ENCODE data around the gene GPR34.

GRCh38 chrX:40262717-40263693 lies 165.2 kb upstream of the BCOR start:
- PRO-cap, 2 experiments = no peak in any of the 2 experiments

GRCh38 chrX:40543942-40544385 lies 36.8 kb upstream of the ATP6AP2 start:
- PRO-cap, 2 experiments = no peak in any of the 2 experiments

DNA sequence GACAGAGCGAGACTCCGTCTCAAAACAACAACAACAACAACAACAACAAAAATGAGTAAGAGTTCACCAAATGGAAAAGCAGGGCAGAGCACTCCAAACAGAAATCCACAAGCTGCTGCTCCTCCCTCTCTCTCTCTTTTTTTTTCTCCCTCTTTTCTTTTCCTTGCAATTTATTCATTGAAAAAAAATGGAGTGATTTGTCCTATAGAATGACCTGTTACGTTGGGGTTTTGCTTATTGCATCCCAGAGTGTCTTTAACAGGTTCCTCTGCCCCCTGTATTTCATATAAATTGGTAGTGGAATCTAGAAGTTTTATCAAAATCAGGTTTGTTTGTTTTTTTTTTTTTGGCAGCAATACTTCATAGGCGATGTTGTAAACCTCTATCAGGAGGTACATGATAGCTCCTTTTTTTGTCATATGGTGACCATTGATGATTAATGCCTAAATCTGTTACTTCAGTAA lies 64.9 kb upstream of the USP9X start:
- PRO-cap, 2 experiments = no peak in any of the 2 experiments

DNA sequence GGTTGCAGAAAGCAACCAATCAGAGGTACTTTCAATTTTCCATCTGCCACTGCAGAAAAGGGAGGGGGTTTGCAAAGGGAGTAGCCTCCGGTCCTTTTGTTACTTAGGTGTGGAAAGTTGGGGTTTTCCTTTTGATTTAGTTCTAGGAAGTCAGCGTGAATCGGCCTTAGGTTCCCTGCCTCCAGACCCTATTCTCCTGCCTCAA lies 51.7 kb upstream of the USP9X start:
- PRO-cap, 2 experiments = no peak in any of the 2 experiments

DNA sequence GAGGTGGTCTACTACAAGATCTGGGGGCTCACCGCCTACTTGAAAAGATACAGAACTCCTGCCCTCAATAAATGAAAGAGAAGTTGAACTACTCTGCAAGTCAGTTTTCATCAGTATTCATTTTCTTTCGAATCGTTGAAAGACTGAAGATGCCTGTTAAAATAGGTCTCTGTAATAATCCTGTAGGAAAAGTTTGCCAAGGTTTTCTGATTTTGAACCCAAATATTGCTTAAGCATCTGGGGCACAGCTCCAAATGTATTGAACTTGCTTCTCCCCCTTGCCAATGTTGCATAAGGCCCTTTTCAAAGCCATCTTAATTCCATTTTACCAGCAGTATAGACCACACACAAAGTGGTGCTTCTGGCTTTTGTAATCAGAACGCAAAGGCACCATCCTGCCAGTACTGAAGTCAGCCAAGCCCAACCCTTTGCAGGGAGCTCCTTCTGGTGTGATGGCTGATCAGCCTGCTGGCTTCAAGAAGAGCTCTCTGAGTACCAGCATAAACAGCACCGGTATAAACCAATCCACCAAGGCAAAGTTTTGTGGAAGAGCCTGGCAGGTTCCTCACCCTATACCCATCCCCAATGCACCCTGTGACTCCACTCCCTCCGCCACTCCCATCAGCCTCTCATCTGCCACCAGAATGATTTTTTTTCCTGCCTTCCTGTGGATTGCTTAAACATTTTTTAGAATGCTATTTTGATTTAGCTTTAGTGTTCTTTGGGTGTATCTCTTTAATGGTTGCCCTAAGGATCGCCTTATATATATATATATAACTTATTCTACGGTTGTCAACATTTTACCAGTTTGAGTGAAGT lies 39.2 kb upstream of the USP9X start:
- PRO-cap, 2 experiments = no peak in any of the 2 experiments

DNA sequence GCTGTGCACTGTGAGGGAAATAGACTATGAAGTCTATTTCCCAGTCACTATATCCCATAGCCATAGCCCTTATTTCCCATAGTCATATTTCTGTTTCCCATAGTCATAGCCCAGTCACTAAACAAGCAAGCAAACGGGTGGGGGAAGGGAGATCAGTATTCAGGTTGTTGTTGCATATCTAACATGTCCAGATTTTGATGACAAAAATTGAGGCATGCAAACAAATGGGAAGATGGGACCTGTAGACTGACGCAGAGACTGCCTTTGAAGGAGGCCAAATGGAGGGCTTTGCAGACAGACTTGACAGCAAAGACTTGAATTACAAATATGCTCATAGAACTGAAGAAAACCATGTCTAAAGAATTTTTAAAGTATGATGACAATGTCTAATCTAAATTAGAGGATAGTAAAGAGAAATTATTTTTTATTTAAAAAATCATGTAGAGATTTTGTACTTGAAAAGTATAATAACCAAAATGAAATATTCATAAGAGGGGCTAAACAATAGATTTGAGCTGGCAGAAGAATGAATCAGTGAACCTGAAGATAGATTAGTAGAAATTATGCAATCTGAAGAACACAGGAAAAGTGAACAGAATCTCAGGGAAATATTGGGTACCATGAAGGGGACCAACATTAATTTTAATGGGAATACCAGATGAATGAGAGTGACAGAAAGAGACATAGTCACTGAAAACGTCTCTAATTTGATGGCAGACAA lies 72.4 kb downstream of the USP9X start:
- PRO-cap, 2 experiments = no peak in any of the 2 experiments

- PRO-cap, 2 experiments = no peak in any of the 2 experiments
Observed at GRCh38 chrX:41167900-41168393, 82.7 kb downstream of the USP9X start.

- PRO-cap, 2 experiments = no peak in any of the 2 experiments
Observed at GRCh38 chrX:41215833-41216501, 118.0 kb upstream of the DDX3X start.

DNA sequence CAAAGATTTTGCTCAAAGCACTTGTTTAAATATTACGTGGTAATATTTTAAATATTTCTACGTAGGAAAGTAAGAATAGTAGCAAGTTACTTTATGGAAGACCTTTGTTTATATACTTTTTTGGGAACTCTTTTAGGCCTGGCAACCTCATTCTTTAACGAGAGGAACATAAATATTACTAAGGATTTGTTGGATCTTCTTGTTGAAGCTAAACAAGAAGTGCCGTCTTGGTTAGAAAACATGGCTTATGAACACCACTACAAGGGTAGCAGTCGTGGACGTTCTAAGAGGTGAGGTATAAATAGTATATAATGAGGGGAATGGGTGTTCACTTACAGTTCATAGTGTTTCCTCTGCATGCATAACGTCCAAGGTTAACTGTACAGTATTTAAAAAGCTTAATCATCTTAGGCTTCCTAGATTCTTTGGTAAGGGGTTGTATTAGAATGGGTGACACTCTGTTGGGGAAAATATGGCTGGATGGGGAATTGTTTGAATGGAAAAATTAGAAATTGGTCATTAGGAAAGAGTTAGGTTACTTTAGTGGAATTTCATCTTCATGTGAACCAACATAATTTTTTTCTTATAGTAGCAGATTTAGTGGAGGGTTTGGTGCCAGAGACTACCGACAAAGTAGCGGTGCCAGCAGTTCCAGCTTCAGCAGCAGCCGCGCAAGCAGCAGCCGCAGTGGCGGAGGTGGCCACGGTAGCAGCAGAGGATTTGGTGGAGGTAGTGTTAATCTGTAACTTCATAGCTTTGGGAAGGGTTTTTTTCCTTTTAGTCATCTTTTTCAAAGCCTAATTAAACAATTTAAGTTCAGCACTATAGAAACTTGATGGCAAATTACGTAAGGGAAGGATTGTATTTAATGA lies 13.0 kb downstream of the DDX3X start:
- PRO-cap, 2 experiments = no peak in any of the 2 experiments

DNA sequence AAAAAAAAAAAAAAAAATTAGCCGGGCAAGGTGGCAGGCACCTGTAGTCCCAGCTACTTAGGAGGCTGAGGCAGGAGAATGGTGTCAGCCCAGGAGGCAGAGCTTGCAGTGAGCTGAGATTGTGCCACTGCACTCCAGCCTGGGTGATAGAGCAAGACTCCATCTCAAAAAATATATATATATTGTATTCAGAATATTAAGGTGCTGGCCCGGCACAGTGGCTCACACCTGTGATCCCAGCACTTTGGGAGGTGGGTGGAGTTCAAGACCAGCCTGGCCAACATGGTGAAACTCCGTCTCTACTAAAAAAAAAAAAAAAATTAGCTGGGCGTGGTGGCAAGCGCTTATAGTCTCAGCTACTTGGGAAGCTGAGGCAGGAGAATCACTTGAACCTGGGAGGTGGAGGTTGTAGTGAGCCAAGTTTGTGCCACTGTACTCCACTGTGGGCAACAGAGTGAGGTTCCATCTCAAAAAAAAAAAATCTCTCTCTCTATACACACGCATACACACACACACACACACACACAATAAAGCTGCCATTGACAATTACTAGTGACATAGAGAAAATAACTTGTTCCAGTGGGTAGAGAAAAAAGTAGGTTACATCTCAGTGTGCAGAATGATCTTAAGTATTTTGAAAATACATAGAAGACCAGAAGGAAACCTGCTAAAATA lies 19.5 kb downstream of the DDX3X start:
- PRO-cap, 2 experiments = no peak in any of the 2 experiments

DNA sequence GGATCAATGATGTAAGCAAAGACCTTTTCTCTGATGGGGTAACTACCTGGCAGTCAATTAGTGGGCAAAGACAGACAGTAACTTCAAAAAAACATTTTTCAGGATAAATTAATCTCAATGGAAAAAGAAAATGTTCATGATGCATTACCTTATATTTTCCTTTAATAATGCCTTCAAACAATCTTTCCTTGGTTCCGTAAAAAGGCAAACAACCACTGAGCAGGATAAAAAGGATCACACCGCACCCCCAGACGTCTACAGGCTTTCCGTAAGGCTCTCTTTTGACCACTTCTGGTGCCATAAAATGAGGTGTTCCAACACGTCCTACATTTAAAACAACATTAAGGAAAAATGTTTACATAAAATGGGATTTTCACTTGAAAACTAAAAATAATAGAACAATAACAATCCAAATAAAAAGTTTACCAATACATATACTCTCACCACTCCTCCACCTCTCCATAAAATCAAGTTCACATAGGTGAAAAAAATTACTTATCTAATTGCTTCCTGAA lies 23.6 kb upstream of the GPR34 start:
- PRO-cap, 2 experiments = no peak in any of the 2 experiments

- PRO-cap, 2 experiments = peak in 1 of 2 experiments; most common plus-strand start chrX:41688981 (in 1)
Observed at GRCh38 chrX:41688793-41689618, at the start of gene GPR34. TSS of gene GPR34 (plus strand) at chrX:41688973.

DNA sequence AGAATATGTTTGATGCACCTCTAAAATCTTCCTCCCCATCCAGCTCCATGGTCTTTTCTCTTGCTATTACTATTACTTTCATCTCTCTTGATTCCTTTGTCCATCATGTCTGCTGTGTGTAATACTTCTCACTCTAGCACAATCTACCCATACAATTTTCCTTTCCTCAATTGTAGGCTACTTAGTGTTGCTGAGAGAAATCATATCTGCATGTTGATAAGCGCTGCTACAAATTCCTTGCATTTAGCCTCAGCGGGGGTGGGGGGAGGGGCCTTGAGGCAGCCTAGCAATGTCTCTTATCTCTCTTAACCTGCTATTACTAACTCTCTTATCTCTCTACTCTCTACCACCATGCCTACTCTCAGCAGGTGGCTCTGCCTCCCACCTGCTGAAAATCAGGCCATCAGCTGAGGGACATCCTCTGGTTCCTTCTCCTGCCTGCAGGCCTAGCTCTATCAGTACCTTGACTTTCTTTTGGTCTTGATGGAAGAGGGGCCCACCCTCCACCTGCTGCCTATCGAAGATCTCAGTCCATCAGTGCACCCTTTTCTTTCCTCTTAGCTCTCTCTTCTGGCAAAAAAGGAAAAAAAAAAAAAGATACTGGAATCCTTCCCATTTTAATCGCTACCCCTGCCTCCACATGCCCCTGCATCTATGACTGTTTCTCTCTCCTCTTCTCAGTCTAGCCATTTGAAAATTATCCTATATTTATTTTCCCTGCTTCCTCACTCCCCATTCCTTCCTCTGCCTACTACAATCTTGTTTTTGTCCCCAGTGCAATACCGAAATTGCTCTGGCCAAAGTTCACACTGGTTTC lies 99.0 kb downstream of the GPR82 start:
- PRO-cap, 2 experiments = no peak in any of the 2 experiments

- PRO-cap, 2 experiments = no peak in any of the 2 experiments
Observed at GRCh38 chrX:41924333-41924827, 1.0 kb upstream of the CASK start.

- PRO-cap, 2 experiments = no peak in any of the 2 experiments
Observed at GRCh38 chrX:43176616-43177065, 398.7 kb upstream of the PPP1R2C start.

DNA sequence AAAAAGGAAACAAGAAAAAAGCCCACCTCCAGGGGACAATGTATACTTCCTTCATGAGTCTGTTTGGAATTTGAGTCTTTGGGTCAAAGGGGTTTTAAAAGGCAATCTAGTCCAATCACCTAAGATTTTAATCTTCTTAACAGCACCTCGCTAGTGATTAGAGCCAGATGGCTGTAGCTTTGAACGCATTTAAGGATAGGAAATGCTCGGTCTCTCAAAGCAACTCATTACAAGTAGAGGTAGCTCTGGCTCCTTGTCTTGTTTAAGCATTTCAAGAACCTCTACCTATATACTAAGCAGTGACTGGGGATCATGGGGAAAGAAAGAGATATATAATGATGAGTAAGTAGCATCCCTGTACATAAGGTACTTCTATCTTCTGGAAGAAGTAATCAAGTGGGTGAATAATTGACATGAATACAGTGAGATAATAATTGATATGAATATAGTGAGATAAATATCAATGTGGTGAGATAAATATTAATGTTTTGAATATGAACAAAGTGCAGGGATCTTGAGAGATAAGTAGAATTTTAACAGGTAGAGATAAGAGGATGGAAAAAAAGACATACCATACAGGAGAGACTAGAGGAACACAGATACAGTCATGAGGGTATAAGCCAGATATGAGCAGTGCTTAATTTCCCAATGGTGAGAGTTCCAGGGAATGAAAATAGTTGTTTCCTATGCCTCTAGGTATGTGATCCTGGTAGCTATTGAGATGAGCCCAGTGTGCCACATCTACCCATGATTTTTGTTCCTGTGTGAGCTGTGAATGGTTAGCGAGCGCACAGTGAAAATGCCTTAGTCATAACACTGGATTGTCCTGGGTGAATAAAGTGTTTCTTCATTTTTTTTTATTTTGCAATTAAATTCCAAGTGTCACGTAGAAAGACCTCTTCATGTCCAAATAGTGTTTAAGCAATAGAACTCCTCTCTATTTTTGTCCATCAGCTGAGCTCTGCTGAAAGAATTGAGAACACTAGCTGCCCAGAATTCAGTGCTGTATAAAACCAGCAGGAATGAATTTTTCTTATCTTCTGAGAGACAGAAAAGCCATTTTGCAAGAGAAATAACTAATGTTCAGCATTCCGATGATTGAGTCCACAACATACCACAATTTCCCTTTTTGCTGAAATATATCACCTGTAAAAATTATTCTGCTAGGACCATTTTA lies 5.2 kb downstream of the MAOA start:
- PRO-cap, 2 experiments = no peak in any of the 2 experiments

- PRO-cap, 2 experiments = peak in 1 of 2 experiments; most common plus-strand start chrX:43972377 (in 1); most common minus-strand start chrX:43972259 (in 1)
Observed at GRCh38 chrX:43972152-43973183, 722 bp downstream of the NDP start.

- PRO-cap, 2 experiments = no peak in any of the 2 experiments
Observed at GRCh38 chrX:44875098-44875788, 2.3 kb downstream of the KDM6A start.

DNA sequence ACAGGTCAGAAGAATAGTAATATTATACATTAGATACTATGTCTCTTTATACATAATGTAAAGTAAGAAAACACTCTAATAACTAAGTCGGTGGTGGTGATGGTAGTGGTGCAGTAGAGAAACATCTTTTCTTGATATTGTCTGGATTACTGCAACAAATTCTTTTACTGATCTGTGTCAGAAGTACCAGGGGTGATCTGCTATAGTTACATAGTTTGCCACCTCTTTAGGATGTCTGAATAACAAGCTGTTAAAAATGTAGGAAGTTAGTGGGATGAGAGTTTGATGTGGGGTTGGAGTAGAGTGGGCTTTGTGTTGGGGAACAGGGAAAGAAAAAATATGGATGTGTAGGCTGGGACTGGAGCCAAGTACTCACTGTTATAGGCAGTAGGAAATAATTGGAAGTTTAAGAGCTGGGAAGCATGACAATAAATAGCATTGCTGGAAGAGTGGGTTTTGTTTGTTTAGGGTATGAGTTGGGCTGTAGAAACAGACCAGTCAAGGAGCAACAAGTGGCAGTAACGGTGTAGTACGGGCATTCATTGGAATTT lies 81.4 kb downstream of the KDM6A start:
- PRO-cap, 2 experiments = no peak in any of the 2 experiments

GRCh38 chrX:45000265-45001136 lies 127.5 kb downstream of the KDM6A start:
- PRO-cap, 2 experiments = no peak in any of the 2 experiments